Transverse colon (tissue), 4 donors: ENCODE measurements around the genes ZBED2 and SLC9C1.

DNA sequence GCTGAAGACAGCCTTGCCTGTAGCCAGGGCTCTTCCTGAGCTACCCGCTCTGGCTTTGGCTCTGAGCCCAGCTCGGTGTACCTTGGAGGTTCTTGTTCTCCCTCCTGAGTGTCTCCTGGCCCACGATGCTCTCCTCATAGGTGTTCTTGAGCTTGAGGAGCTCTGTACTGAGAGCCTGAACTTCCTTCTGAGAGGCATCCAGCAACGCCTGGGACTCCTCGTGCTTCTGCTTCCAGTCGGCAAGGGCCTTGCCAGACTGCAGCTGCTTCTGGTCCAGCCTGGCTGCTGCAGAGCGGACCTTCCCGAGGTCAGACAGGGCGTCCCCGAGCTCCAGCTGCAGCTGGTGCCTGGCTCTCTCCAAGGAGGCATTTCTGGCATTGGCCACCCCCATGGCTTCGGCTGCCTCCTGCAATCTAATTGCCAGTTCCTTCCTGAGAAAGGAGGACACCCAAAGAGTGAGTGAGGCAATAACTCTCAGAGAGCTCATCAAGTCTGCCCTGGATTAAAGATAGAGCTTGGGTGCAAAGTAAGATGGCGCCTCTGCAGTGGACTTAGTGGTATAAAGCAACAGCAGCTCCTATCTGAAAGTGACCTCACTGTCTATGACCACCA lies 99.8 kb downstream of the MYH15 start:
- PRO-cap: no peak
- RAMPAGE, long total RNA, 4 experiments: no peak in any of the 4 experiments

DNA sequence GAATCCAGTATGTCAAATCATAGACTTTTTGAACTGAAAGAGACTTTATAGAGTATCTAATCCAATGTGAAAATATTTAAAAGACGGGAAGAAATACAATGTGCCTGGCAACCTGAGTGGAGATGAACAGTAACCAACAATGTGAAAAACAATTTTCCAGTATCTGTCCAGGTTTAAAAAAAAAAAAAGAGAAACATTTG lies 32.0 kb downstream of the MYH15 start:
- PRO-cap: no peak
- RAMPAGE, long total RNA, 4 experiments: no peak in any of the 4 experiments

GRCh38 chr3:108863257-108863930 lies 40.8 kb downstream of the TRAT1 start:
- PRO-cap: no peak
- RAMPAGE, long total RNA, 4 experiments: no peak in any of the 4 experiments

DNA sequence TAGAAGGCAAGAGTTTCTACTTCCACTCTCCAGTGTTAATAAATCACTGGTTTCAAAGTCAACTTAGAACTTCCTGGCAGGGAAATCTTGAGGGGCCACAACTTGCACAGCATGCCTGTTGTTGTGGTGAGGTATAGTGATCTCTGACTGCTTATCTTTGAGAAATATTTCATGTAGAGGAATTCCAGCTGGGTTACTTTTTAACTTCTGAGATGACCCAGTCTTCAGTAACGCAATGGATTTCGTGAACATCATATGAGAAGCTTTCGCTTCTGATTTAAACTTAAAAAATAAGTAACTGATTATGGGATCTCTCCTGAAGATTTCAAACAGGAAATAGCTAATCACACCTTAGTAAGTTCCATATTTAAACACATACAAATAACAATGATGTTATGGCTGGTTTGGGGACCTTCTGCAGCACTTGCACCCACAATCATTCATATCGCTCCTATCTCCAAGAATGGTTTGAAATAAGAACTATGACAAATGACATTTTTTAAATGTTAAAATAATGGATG lies 726.6 kb upstream of the NECTIN3 start:
- PRO-cap: no peak
- RAMPAGE, long total RNA, 4 experiments: no peak in any of the 4 experiments

GRCh38 chr3:111071029-111071465 lies 569 bp upstream of the NECTIN3 start:
- PRO-cap: bidirectional peak, plus-strand start at chr3:111071834, minus-strand start at chr3:111071386
- RAMPAGE, long total RNA, 4 experiments: no peak in any of the 4 experiments

GRCh38 chr3:111072222-111072654 lies 622 bp downstream of the NECTIN3 start:
- PRO-cap: bidirectional peak, plus-strand start at chr3:111072360, minus-strand start at chr3:111072263
- RAMPAGE, long total RNA, 4 experiments: no peak in any of the 4 experiments

GRCh38 chr3:111392759-111393134 lies 149.2 kb upstream of the CD96 start:
- PRO-cap: no peak
- RAMPAGE, long total RNA, 4 experiments: no peak in any of the 4 experiments

DNA sequence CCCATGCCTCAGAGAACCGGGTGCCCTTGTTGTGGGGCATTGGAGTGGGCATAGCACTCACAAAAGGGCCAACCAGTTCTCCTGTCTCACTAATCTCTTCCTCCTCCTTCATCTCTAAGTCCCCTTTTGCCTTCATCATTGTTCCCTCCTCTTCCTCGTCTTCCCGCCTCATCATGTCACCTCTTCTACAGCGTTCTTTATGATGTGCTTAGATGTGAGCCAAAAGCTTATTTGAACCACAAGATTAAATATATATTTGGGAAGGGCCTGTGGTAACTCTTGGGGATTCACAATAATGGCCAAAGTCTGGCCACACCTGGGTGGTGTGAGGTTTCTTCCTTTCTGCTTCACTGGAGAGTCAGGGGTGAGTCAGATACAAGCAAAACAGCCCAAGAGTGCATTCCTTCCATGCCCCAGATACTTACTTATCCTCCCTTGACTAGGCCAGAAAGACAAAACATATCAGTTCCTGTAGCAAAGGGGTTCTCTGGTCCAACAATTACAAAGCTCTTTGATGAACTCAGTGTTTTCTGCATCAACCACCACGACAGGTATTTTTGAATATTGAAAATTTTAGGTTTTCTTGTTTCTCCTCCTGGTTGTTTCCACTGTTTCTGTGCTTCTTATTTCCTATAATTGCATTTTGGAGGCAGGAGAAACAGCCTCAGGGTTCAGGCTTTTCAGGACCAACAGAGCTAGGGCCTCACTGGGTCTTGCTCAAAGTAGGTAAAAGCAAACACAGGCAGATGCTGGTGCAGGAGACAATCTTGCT lies 933 bp downstream of the ZBED2 start:
- PRO-cap: no peak
- RAMPAGE, long total RNA, 4 experiments: no peak in any of the 4 experiments

DNA sequence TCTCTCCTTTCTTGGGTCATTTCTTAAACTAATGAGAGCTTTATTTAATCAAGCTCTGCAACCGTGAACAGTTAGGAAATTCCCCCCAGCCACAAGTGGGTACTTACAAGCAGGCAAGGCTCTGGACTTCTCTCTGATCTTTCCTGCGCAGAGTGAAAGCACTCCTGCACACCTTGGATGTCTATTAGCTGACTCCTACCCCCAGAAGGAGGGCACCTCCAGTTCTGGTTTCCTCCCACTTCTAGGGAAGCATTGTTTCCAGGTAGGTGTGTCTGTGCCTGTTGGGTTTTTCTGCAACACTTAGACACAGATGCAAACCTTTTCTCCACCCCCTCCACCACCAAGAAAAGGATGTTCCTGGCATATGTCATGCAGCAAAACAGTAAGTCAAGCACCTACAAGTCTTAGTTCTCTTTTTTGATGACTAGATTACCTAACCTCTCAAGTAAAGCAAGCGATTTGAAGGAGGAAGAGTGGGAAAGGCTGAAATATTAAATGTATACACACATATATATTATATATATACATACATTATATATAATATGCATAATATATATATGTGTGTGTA lies at the start of gene ZBED2:
Gene ZBED2, minus strand, starts transcription at position 154 of the 568 bp plus-strand sequence.
- PRO-cap: no peak
- RAMPAGE, long total RNA, 4 experiments: no peak in any of the 4 experiments

DNA sequence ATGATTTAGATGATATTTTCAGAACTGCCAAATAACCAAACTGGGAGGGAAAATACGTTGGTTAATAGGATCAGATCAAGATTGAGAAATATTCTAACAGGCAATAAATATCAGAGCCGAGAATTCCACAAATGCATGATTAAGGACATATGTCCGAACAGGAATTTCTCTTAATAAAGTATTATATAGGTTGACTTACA lies 75.1 kb upstream of the PHLDB2 start:
- PRO-cap: no peak
- RAMPAGE, long total RNA, 4 experiments: no peak in any of the 4 experiments

GRCh38 chr3:111803054-111803827 lies 55.8 kb upstream of the PHLDB2 start:
- PRO-cap: no peak
- RAMPAGE, long total RNA, 4 experiments: no peak in any of the 4 experiments

DNA sequence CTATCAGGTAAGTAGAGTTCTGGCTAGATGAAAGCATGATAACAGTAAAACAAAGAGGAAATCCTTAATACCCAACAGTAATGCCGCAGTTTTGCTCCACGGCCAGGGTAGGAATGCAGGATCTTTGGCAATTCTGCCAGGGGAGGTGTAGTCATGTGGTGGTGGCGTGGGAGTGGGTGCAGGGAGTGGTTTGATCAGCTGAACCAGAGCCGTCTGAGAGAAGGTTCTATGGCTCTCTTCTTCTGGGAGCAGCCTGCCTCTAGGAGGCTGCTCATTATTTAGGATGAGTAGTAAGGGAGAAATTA lies 32.5 kb upstream of the PHLDB2 start:
- PRO-cap: no peak
- RAMPAGE, long total RNA, 4 experiments: no peak in any of the 4 experiments

- PRO-cap: bidirectional peak, plus-strand start at chr3:111860527, minus-strand start at chr3:111860297
- RAMPAGE, long total RNA, 4 experiments: no peak in any of the 4 experiments
Measured at GRCh38 chr3:111859952-111861070, 1.2 kb downstream of the PHLDB2 start.

DNA sequence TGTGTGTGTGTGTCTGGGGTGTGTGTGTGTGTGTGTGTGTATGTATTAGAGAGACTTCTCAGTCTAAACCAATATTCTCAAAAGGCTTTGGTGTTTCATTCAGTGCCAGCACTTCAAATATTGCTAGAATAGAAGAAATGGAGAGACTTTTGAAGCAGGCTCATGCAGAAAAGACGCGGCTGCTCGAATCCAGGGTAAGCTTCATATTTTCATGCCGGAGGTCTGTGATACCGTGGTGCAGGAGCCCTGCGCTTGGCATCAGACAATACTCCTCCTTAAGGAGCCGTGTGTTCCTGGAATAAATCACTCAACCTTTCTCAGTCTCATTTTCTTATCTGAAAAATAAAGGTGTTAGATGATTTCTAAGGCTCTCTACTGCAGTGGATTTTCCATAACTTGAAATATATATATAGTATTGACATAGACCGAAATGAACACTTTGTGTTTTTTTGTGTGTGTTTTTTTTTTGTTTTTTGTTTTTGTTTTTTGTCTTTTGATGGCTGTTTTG lies 12.3 kb upstream of the ABHD10 start:
- PRO-cap: no peak
- RAMPAGE, long total RNA, 4 experiments: start-site peak on the plus strand in 1 of 4 experiments, centred at position 128 of the sequence, 22 reads per replicate

GRCh38 chr3:112089895-112090503 lies 3.8 kb downstream of the C3orf52 start:
- PRO-cap: no peak
- RAMPAGE, long total RNA, 4 experiments: no peak in any of the 4 experiments

- PRO-cap: no peak
- RAMPAGE, long total RNA, 4 experiments: no peak in any of the 4 experiments
Measured at GRCh38 chr3:112113679-112114331, 19.2 kb downstream of the GCSAM start.

- PRO-cap: unidirectional peak, minus-strand start at chr3:112294216
- RAMPAGE, long total RNA, 4 experiments: start-site peak on the minus strand in 1 of 4 experiments, at chr3:112294219-112294232 at its widest, 12 reads per replicate
Measured at GRCh38 chr3:112293459-112294609, at the start of gene SLC9C1. Gene SLC9C1 (minus strand): TSS chr3:112294216.

- PRO-cap: no peak
- RAMPAGE, long total RNA, 4 experiments: no peak in any of the 4 experiments
Measured at GRCh38 chr3:112302121-112302961, 8.3 kb upstream of the SLC9C1 start.

GRCh38 chr3:112408954-112409546 lies 76.1 kb downstream of the CD200 start:
- PRO-cap: no peak
- RAMPAGE, long total RNA, 4 experiments: no peak in any of the 4 experiments

GRCh38 chr3:112424409-112424898 lies 74.8 kb downstream of the BTLA start:
- PRO-cap: no peak
- RAMPAGE, long total RNA, 4 experiments: no peak in any of the 4 experiments